Hematopoietic multipotent progenitor cell (in vitro differentiated cells): Measurements from ENCODE around the genes MSRB1 and CASKIN1.

DNA sequence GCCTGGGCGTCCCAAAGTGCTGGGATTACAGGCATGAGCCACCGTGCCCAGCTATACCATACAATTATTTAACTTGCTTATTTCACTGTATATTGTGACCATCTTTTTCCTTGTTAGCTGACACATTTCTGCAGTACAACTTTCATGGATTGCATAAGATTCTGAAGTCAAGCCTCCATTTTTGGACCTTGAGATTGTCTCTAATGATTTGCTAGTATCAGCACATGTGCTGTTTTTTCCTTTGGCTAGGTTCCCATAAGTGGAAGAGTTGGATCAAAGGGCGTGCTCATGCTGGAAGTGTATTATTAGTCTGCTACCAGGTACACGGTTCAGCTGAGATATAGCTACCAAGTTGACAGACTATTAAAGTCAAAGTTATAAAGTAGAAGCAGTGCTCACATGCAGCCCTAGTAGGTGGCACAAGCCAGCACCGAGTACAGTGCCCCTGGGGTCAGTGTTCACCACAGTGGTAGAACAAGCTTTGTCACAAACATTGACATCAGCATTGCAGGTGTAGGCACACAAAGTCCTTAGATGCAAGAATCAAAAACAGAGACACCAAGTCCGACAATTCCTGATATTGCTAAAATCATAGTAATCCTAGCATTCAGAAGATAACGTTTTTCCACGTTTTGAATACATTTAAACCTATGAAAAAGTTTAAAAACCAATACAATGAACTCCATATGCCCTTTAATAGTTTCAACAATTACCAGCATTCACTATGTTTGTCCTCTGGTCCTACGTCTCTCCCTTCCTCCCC, 3.3 kb downstream of the FAHD1 start:
- CAGE, long polyA plus RNA, result no peak

GRCh38 chr16:1943004-1943832, at the start of gene MSRB1:
Gene MSRB1, minus strand, starts transcription at chr16:1943199.
- CAGE, long polyA plus RNA, result start-site peak on the minus strand at chr16:1943162-1943265, 1,508 reads

- CAGE, long polyA plus RNA, result no peak
Observed at GRCh38 chr16:1972456-1973172, 761 bp downstream of the TBL3 start.

DNA sequence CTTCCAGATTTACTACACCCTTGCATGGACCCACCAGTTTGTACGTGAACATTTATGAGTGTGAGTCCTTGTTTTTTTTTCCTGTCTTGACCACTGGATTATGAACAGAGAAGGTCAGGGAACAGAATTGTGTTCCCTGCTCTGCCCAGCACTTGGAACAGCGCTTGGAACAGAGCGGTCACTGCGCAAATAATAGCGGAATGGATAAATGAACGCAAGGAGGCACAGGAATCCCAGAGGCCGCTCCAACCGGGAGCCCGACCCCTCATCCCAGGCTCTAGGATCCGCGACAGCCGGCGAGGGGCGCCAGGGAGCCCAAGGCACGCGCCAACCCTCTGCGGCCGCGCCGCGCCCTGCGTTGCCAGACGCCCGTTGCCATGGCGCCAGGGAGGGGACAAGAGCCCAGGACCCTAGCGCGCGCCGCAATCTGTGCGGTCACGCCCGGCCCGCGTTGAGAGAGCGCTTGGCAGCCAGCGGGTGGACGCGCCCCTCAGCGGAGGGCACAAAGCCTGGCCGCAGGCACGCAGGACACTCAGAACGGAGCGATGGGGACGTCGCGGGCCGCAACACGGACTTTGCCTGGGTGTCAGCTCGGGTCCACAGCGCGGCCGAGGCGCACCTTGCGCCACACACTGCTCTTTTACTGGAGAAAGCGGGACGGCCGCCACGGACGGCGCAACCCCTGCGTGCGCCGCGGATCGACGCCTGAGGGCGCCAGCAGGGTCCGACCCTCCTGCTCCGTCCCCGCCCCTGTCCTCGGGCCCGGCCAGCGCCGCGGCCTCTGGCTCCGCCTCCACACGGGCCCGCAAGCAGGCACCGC, 532 bp upstream of the GFER start:
- CAGE, long polyA plus RNA, result no peak

GRCh38 chr16:1998053-1998924, 8.5 kb downstream of the SYNGR3 start:
- CAGE, long polyA plus RNA, result no peak

GRCh38 chr16:2032900-2033827, 6.5 kb downstream of the NHERF2 start:
- CAGE, long polyA plus RNA, result no peak

GRCh38 chr16:2037364-2038430, 9.9 kb downstream of the NTHL1 start:
- CAGE, long polyA plus RNA, result no peak

GRCh38 chr16:2041907-2042485, 5.6 kb downstream of the NTHL1 start:
- CAGE, long polyA plus RNA, result no peak

GRCh38 chr16:2162793-2163722, 7.5 kb downstream of the TRAF7 start:
- CAGE, long polyA plus RNA, result no peak

- CAGE, long polyA plus RNA, result no peak
Observed at GRCh38 chr16:2178306-2179296, 17.8 kb downstream of the CASKIN1 start.

DNA sequence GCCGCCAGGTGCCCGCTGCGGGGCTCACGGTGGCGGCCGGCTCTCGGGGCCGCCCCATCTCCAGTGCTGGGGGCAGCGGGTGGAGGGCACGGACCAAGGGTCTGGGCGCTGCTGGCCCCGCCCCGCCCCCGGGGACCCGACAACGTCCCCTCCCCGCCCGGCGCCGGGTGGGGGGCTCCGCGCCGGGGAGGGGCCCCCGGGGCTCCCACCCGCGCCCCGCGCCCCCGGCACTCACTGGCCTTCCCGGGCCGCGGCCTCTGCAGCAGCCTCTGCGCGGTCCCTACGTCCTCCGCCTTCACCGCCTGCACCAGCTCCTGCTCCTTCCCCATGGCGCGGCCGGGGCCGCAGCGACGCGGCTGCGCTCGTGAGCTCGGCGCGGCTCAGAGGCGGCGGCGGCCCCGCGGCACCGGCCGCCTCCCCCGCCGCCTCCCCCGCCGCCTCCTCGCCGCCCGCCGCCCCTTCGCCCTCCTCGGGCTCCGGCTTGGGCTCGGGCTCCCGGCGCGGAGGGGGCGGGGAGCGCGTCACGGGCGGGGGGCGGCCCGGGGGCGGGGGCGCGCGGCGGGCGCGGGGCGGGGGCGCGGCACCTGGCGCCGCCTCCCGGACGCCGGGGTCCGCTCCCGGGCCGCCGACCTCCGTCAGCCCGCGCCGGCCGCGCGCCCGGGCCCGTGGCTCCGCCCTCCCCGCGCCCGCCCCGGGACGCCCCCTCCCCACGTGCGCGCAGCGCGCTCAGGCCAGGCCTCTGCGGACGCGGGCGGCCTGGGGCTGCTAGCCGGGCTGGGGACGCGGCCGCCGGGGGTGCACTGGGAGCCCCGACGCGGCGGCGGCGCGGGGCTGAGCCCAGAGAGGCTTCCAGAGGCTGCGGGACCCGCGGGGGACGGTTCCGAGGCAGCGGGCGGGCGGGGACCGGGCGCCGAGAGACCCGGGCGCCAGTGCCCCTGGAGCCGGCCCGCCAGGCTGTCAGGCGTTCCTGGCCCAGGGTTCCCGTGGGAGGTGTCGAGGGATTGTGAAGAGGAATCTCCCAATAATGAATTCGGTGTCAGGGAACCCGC, at the start of gene CASKIN1:
CASKIN1 (minus strand) TSS at position 502 of the 1,049 bp plus-strand sequence.
- CAGE, long polyA plus RNA, result no peak

DNA sequence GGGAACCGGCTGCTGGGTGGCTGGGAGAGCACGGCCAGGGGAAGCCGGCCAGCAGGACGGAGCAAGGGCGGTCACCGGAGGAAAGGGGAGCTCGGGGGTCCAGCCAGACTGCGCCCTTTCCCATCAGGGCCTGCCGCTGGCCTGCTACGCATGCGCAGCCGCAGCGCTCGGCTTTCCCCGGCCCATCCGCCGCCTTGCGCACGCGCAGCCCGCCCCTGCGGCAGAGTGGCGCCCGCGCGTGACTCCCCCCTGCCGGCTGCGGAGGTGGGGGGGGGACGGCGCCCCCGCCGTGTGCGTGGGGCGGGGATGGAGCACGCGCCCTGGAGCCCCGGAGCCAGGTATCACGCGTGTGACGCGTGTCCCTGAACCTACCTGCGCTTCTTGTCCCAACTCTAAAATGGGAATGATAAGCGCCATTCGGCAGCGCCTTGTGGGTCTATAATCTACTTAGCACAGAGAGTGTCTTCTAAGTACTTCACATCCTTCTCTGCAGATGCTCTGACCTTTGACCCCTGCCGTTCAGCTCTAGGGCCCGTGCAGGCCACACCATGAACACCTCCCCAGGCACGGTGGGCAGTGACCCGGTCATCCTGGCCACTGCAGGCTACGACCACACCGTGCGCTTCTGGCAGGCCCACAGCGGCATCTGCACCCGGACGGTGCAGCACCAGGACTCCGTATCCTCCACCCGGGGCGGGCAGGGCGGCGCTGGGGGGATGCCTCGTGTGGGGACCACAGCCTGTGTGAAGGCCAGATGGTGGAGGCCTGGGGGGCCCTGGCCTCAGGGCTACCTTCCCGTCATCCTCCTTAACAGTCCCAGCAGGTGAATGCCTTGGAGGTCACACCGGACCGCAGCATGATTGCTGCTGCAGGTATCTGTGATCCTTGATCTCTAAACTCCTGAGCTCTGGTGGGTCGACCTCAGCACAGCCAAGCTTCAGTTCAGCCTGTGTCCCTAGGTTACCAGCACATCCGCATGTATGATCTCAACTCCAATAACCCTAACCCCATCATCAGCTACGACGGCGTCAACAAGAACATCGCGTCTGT, 609 bp downstream of the MLST8 start:
- CAGE, long polyA plus RNA, result start-site peak on the plus strand centred at position 303 of the sequence, 70 bp wide, 15 reads

DNA sequence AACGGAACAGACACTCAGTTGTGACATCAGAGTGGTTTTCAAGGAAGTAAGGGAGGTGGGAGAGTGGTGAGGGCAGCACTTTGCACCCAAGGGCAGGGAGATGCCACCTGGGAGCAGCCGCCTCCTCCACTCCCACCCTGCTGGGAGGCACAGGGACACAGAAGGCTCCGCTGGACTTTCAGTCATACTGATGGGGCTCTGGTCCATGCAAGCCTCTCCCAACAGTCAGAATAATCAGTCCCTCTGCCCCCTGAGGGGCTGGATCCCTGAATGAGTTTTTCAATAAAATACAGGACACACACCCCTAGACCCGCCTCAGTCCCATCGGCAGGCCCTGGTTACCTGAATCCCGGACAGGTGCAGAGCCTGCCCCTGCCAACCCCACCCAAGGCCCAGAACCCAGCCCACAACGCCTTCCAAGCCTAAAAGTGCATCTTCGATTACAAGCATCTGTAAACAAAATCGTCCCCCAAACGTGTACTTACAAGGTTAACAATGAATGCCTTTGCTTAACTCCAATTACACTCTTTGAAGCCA, 1.5 kb downstream of the PGP start:
- CAGE, long polyA plus RNA, result no peak

DNA sequence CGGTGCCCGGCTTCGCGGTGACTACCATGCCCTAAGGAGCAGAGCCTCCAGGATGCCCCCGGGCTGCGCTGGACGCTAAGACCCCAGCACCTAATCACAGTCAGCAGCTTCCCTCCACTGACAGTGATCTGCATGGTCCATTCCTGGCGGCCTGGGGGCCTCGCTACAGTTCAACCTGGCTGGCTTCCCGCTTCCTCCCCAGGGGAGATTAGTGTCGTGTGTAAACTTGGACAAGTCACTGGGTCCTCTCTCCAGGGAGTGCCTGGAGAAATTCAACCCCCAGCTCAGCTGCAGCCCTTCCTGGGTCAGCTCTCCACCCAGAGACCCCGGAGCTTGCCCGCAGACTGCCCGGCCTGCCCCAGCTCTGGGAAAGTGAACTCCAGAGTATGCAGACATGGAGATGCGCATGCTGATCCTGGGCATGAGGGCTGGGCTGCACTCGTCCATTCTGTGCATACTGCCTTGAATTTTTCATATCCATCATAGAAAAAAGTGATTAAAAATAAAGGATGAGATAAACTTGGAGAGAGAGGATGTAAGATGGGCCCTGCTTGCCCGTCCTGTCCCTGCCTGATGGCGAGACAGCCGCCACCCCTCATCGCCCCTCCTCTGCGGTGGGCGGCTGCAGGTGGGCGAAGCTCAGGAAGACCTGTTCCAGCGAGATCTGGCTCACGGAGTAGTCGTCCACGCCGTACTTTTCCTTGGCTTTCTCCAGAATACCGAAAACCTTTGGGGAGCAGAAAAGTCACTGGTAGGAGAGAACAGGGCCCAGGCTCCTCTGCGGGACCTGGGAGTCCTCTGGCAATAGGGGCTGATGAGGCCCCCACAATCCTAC, 8.4 kb upstream of the RNPS1 start:
- CAGE, long polyA plus RNA, result no peak

GRCh38 chr16:2468158-2468845, 2.8 kb upstream of the NTN3 start:
- CAGE, long polyA plus RNA, result no peak

DNA sequence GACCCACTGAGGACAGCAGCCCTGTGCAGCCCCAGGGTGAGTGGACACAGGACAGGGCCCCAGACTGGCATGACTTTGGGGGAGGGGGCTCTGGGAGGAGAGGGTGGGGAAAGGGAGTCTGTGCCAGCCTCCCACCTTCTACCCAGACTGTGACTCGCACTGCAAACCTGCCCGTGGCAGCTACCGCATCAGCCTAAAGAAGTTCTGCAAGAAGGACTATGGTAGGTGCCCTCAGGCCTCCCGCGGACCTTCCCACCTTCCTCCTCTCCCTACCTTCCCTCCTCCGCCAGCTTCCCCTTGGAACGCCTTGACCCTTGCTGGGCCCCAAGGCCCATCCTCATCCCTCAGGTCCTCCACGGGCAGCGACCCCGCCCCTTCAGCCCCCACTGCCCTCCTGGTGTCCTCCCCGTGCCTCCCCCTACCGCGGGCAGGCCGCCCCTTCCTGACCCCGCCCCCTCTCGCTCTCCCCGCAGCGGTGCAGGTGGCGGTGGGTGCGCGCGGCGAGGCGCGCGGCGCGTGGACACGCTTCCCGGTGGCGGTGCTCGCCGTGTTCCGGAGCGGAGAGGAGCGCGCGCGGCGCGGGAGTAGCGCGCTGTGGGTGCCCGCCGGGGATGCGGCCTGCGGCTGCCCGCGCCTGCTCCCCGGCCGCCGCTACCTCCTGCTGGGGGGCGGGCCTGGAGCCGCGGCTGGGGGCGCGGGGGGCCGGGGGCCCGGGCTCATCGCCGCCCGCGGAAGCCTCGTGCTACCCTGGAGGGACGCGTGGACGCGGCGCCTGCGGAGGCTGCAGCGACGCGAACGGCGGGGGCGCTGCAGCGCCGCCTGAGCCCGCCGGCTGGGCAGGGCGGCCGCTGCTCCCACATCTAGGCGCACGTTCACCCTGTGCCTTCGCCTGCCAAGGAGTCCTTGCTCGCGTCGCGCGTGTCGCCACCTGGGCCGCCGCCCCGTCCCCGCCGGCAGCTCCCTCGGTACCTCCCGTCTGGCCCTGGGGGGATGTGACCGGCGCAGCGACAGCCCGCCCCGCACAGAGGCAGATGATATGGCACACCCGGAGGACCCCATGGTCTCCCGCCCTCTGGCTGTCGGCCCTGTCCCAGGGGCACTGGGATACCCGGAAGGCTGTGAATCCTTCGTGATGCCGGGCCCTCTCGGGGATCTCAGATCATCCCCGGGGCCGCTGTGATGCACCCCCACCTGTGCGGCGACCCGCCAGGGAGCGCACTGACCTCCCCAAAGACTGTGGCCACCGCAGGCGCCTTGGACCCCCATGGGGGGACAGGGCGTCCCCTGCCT, 1.2 kb upstream of the TBC1D24 start:
- CAGE, long polyA plus RNA, result no peak

GRCh38 chr16:2476834-2477051, 1.8 kb downstream of the TBC1D24 start:
- CAGE, long polyA plus RNA, result no peak

DNA sequence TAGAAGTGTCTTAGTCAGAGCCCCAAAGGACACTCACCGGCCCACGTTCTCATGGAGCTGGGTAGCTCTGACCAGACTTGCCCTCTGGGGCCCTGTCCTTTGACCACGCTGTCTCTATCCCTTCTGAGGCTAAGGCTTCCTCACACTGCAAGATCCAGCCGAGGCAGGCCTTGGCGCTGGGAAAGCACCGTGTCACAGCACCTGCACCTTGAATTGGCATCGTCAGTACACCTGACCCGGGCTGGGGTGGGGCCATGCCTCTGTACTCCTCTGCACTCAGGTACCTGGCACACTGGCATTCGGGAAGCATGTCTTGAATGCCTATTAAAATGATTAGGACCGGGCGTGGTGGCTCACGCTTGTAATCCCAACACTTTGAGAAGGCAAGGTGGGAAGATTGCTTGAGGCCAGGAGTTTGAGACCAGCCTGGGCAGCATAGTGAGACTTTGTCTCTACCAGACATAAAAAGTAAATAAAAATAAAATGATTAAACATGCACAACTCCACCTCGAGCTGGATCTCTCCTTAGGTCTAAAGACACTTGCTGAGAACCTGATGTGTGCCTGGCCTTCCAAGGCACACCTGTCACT, 6.1 kb downstream of the TBC1D24 start:
- CAGE, long polyA plus RNA, result no peak

DNA sequence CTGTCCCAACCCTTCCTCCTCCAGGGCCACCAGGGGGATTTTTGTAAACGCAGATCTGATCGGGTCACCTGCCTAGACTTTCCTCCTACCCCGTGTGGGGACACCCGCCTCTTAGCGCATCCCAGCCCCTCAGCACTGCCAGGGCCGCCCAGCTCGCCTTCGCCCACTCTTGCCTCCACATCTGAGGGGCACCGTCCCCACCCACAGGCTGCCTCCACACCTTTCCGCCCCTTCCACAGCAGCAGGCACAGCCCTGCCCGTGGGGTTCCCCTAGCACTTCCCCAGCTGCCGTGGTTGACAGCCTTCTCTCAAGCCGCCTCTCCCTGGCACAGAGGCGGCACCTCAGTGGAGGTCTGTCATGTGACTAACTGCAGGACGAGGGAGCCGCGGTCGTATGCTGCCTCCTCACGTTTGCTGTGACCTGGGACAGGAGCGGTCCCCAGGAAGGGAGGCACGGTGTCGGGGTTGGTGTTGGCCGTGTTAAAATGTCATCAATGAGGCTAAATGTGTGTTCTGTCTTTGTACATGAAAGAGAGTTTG, 12.1 kb downstream of the TBC1D24 start:
- CAGE, long polyA plus RNA, result no peak

- CAGE, long polyA plus RNA, result no peak
Observed at GRCh38 chr16:2507565-2508281, 6.0 kb upstream of the ATP6V0C start.